A673 (cell line): ENCODE measurements around a stretch of chr16.

- PRO-cap: no peak
Measured at GRCh38 chr16:89032039-89032647, 55.1 kb upstream of the CBFA2T3 start.

- PRO-cap: no peak
Measured at GRCh38 chr16:89060320-89060597, 33.4 kb upstream of the ACSF3 start.

DNA sequence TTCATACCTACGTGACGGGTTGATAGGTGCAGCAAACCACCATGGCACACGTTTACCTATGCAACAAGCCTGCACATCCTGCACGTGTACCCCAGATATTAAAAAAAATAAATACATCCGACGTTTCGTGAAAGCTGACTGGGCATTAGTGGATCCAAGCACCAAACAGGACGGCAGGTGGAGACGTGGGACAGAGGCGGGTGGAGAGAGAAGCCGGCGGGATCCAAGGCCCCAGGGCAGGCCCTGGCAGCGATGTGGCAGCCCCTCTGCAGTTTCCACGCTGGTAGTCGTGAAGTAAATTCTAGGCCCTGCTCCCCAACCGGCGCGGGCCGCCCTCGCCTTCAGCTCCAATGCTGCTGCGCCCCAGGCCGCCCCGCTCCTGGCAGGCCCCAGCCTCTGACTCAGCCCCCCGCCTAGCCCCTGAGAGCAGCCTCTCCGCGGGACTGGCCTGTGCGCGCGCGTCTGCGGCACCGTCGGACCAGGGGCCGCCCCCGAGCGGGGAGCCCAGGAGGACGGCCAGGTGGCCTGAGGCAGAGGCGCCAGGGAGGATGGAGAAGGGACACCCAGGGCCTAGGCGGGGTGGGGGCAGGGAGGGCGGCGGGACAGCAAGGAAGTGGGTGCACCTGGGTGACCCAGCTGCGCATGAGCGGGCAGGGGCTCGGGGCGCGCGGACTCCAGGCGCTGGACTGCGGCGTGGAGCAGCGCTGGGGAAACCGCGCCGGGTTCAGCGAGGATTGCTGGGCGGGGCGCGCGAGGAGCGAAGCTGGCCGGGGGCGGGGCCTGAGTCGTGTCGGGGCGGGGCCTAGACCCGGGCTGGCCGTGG lies 29.4 kb downstream of the ZNF778 start:
- PRO-cap: unidirectional peak, plus-strand start at position 193 of the sequence; bidirectional peak, plus-strand start outside the sequence, minus-strand start at position 736 of the sequence

DNA sequence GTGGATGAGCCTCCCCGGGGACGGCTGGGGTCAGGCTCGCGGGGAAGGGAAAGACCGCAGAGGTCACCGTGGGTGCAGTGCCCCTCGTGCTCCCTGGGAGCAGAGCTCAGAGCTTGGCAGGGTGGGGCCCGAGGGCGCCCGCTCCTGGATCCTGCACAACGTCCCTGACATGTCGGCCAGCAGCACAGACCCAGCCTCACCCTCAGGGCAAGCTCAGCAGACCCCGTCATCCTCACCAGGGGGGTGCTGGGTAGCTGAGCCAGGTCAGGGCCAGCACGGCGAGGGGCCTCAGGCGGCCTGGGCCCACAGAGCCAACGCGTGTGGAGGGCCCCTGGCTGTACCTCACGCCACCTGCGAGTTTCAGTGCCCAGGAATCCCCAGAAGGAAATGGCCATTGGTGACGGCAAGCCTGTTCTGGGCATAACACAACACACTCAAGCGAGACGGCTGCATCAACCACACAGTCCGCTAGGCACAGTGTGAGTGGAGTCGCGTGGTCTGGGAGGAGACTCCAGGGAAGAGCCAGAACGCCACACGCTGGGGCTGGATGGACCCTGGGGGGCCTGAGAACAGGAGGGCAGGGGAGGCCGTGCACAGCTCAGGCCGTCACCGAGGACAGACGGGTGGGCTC lies 60.2 kb downstream of the ZNF778 start:
- PRO-cap: no peak

DNA sequence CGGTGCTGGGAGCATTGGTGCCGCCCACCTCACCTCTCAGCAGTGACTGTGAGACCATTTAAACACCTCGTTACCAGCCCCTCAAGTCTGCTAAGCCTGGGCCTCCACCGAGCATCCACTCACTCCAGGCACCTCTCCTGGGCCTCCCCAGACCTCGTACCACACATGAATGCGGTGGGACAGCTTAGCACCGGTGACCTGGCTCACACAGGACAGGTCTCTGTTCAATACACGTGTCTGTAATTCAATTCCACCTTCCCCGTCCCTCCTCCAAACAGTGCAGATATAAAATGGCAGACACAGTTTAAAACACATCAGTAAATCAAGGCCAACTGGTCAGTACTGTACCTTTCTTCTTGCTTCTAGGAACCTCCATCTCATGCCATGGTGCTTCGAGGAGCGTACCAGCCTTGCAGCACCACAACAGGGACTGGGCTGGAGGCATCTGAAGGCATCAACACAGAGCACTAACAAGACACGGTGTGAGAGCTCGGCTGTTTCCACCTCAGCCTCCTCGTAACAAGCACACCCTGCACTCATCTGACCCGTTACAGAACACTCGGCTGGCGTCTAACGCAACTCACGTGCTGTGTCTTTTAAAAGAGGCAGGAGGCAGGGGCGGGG lies 73.9 kb downstream of the ZNF778 start:
- PRO-cap: no peak

GRCh38 chr16:89299213-89299967 lies 81.9 kb downstream of the ZNF778 start:
- PRO-cap: no peak

GRCh38 chr16:89335771-89336231 lies 118.3 kb downstream of the ZNF778 start:
- PRO-cap: no peak

- PRO-cap: no peak
Measured at GRCh38 chr16:89336232-89336637, 118.7 kb downstream of the ZNF778 start.

- PRO-cap: no peak
Measured at GRCh38 chr16:89374999-89375901, 115.1 kb downstream of the ANKRD11 start.

DNA sequence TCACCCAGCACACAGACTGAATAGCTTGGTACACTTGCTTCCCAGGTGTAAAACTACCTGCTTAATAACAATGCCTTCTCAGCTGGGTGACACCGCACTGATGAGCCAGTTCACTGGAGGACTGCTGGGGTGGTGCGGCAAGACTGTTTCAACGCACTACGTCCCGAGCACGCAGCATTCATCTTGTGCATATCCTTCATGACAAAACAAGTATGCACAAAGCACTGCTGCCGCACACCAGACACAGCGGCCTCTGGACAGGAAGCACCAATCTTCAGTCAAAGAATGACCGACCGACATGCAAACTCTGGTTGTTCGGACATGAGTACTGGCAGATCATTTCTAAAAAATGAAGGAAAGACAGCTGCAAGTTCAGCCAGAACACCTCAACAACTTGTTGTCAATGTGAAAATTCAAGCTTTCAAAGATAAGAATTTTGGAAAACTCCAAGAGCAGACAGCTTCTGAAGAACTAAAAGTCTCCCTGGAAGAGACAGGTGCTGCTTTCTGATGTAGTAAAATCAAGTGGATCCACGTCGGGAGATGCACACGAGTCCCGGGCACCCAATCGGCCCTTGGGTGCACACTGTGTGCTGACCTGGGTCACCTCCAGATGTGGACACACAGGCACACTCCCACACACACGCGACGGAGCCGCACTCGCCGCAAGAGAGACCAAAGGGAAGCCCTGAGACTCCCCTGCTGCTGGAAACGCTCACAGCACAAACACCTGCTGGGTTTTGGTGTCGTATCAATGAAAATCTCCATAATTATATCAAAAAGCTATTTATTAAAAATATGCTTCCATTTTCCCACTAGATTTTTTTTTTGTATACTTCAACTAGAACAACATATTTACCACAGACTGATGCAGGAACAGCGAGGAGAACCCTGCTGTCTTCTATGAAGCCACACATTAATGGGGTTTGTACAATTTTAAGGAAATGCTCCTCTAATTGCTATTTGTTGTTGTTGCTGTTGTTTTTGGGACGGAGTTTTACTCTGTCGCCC lies 94.3 kb downstream of the ANKRD11 start:
- PRO-cap: no peak

GRCh38 chr16:89425093-89425608 lies 65.2 kb downstream of the ANKRD11 start:
- PRO-cap: no peak

DNA sequence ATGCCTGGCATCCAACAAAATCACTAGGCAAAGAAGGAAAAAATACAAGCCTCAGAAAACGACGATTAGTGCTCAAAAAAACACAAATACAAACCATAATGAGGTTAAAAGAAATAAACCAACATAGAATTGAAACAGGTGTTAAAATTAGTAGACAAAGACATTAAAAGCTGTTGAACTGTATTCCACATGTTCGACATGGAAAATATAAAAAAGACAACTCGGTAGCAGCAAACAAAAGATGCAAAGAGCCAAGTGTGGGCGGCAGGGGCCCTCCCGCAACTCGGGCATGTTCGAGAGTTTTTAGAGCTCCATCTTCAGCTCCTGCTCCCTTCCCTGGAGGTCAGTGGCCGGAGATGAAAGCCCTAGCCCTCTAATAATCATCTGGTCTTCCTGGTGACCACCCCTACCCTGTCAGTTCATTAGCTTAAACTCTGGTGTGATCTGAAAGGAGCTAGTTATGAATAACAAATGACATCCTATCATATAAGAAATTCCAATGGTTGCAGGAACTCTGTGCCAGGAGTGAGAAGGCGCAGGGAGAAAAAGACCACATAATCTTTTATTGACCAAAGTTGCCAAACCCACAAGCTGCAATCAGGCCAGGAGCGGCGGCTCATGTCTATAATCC lies 23.7 kb downstream of the ANKRD11 start:
- PRO-cap: no peak

DNA sequence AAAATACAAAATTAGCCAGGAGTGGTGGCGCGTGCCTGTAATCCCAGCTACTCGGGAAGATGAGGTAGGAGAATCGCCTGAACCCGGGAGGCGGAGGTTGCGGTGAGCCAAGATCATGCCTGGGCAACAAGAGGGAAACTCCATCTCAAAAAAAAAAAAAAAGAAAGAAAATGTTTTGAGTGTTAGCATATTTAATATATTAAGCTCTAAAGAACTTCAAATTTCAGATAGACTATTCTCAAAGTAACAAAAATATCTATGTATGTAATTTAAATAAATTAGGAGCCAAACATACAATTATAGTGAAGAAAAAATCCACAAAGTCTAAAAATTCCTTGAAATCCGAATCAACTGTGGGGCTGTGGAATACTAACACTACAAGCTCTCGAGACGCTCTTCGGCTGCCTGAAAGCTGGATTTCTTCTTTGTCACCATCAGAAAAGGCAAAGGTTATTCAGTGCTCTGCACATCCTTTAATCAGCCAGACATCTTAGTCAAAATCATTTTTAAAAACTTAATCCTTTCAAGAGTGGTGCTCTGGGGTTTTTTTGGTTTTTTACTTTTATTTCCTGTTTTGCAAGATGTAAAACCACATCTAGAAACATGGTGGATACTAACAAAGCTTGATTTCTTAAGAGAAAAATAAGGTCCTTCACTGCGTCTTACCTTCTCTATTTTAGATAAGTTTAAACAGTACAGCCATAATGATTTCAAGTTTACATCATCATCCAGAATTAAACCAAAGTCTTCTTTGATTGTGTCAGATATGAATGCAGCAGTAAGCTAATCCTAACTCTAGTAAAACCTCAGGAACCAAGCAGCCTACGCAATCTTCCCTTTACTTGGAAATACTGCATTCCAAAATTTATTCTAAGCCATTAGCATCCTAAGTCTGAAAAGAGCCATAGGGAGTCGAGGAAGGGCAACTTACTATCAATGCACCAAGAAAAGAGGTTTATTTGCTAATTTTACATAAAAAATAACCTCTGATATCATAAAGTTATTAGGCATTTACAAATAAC lies 6.4 kb downstream of the ANKRD11 start:
- PRO-cap: no peak

- PRO-cap: no peak
Measured at GRCh38 chr16:89506749-89507327, 1.4 kb upstream of the SPG7 start.

DNA sequence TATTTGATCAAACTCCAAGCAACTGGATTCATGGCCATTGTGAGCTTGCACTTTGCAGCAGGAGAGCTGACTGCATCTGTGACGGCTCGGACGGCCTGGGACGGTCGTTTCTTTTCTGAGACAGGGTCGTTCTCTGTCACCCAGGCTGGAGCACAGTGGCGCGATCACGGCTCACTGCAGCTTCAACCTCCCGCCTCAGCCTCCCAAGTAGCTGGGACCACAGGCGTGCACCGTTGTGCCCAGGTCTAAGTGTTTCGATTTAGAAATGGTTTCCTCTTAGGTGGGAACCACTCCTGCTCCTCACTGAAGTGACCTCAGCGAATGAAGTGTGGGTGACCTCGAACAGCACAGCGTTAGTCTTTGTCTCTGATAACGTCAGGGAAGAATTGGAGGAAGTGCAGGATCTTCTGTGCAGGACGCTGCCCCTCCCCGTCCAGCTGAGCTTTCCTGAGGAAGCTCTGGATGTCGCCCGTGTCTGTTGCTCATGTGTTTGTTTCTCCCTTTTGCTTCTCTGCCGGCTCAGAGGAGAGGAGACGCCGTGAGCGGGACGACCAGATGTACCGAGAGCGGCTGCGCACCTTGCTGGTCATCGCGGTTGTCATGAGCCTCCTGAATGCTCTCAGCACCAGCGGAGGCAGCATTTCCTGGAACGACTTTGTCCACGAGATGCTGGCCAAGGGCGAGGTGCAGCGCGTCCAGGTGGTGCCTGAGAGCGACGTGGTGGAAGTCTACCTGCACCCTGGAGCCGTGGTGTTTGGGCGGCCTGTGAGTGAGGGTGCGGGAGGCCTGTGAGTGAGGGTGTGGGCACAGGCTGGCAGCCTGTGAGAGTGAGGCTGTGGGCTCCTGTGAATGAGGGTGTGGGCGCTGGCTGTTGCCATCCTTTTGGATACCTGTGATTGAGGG lies 15.5 kb downstream of the SPG7 start:
- PRO-cap: no peak

DNA sequence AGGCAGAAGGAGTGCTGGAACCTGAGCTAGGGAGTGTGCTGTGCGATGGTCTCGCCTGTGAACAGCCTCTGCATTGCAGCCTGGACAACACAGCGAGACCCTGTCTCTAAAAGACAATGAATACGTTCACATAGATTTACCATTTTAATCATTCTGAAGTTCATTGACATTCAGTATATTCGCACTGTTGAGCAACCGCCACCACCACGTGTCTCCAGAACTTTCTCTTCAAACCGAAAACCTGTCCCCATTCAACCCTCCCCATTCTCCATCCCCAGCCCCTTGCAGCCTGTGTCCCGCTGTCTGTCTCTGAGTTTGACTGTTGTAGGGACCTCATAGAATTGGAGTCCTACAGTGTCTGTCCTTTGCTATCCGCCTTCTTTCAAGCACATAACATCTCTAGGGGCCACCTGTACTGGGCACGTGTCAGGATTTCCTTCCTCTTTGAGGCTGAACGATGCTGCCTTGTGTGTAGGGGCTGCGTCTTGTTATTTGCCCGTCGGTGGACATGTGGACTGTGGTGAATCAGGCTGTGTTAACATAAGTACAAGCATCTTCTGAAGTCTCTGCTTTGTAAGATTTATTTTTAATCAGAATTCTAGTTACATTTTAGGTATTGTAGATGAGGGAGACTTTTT lies 25.8 kb downstream of the SPG7 start:
- PRO-cap: no peak

GRCh38 chr16:89565041-89565582 lies 4.6 kb downstream of the RPL13 start:
- PRO-cap: no peak

DNA sequence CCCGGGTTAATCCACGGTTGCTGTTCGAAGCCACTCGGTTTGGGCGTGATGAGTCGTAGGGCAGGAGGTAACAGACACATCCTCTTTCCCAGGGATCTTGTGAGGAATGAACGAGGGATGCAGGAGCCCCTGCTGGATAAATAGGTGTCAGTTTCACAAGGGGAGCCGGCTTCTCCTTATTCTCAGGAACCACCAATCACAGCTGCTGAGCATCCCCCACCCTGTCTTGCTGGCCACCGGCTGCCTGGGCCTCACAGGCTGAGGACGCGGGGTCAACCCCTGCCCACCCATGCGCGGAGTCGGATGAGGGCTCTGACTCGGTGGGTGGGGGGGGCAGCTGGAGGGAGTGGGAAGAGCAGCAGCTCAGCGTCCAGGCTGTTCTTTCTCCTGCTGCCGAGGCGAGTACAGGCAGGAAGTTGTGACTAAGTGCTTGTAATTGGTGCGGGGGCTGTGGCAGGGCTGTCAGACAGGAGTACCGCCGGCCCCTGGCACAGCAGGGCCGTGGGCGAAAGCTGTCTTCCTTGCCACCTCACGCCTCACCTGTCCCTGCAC lies 11.2 kb upstream of the DPEP1 start:
- PRO-cap: unidirectional peak, minus-strand start at position 406 of the sequence

DNA sequence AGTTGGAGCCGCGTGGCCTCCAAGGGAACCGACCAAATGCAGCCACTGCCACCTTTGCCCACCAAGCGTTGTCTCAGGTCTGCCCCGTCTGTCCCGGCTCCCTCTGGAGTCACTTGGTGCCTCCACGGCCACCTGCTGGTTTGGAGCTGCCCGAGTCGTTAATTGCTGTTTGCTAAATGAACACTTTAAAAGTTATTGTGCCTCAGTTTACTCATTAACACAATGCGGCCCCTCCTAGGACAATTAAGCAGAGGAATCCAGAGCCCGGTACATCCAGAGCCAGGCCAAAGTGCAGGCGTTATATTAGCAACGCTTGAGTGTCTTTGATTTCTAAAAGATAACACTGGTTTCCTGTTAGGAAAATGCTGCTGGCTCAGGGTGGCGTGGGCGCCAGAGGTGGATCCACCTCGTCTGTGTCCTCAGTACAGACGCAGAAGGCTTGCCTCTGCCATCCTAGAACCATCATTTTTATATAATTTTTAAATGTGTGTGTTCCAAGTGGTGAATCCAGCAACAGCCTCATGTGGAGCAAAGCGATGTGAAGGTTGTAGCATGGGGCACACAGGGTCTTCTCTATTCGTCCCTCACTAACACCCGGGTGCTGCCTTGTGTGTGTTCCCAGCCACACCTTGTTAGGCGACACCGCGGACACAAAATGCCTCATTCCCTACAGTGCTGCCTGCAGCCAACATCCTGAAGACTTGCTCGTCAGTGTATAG lies 5.0 kb upstream of the DPEP1 start:
- PRO-cap: no peak

DNA sequence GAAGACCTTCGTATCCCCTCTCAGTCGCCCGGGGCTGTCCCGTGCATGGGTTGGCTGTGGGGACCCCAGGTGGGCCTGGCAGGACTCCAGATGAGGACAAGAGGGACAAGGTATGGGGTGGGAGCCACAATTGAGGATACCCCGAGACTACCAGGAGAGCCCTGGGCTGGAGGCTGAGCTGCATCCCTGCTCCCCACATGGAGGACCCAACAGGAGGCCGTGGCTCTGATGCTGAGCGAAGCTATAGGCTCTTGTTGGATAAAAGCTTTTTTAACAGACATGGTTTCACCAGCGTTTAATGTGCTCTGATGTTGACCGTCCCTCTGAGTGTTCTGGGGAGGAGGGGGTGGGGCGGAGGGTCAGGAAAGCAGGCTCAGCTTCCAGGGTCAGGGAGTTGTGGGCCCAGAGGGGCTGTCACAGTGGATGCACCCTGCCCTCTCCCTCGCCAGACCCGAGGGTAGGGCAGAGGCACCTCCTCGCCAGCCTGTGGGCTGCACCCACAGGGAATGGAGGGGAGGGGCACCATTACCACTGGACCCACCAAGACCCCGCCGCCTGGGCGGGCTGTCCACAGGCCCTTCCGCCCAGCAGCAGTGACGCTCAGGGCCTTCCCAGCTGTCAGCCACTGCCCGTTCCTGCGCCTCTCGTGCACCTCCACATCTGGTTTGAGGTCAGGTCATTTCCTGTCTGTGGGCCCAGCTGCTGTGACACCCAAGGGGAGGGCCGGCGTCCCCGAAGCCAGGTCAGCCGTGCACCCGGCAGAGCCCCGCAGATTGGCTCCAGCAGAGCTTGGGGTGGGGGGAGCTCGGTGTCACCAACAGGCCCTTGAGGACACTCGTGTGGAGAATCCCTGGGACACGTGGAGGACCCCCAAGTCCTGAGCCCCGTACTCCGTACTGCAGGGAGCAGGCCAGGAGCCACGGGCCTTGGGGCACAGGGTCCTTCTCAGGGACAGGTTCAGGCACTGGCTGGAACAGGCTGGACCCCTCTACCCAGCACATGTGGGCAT lies 5.1 kb downstream of the SPATA2L start:
- PRO-cap: no peak